Subcutaneous adipose tissue (tissue), 3 donors: ENCODE measurements around the genes KIAA0513, GSE1 and C16orf74.

DNA sequence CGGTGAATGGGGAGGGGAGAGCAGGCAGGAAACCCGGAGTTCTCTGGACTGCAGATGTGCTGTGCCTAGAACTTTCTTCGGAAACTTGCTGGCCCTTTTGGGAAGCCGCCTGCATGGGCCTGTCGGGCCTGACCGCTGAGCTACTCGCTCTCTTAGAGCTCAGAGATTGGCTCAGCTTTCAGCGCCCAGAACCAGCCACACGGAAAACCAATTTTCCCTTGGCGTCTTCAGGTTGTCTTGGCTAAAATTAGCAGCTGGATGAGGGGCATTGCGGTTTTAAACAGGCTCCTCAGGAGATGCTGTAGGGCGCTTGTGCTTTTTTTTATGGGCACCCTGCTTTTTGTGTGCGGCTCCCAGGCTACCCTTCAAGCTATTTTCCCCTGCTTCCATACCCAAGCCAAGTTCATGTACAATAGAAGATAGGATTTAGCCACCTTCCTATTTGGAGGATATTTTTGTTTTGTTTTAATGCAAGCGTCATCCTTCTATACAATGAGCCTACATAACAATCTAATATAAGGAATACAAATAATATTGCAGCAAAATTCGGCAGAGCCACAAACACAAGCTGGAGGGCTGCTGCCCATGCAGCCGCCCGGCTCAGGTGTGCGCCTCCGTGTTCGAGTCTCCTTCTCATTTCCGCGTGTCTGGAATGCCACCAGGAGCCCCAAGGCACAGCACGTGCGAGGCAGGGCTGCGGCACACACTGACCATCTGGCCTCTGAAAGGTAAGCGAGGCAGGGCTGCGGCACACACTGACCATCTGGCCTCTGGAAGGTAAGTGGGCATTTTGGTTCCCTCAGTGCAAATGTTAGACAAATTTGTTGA is 37.8 kb downstream of the ZDHHC7 start:
- PRO-cap = no peak
- RAMPAGE, long total RNA, 3 experiments = no peak in any of the 3 experiments

DNA sequence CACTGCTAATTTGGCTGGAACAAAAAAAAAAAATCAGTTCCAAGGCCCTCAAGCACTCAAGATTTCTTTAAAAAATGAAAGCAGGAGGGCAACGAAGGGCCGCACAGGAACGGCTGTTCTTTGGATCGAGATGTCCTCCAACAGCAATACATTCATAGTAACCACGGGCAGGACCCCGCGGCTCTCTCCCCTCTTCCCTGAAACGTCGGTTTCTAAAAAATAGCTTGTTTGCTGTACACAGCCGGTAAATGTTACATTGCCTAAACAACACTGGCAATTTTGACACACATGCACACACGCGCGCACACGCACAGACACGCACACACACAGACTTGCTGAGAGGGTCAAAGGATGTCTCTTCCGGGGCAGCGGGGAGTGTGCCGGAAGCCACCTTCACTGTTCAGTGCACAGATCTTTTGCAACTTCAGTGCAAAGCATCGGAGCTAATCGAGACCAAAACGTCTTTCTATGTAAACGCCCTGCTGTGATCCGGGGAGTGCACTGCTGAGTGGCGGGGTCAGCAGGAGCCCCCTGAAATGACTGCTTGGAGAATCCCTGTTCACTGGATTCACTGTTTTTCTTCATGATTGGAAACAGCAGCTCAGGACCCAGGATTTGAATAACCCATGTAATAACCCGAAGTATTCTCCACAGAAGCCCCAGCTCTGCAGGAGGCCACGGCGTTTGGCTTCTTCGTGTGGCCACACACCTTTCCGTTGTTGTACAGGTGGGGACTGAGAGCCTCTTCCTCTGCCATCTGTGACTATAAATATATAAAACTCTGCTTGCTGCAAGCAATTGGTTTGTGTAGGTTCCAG is 35.7 kb downstream of the ZDHHC7 start:
- PRO-cap = no peak
- RAMPAGE, long total RNA, 3 experiments = no peak in any of the 3 experiments

DNA sequence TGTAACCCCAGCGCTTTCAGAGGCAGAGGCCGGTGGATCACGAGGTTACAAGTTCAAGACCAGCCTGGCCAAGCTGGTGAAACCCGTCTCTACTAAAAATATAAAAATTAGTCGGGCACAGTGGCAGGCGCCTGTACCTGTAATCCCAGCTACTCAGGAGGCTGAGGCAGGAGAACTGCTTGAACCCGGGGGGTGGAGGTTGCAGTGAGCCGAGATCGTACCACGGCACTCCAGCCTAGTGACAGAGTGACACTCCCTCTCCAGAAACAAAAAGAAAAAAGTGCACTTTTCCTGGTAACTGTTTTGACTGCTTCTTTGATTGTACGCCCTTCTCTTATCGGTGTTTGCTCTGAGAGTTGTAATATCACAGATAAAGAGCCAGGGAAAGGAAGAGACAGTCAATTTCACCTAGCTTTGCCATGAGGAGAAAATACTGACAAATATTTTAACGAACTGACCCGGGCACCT is 19.1 kb downstream of the ZDHHC7 start:
- PRO-cap = no peak
- RAMPAGE, long total RNA, 3 experiments = no peak in any of the 3 experiments

DNA sequence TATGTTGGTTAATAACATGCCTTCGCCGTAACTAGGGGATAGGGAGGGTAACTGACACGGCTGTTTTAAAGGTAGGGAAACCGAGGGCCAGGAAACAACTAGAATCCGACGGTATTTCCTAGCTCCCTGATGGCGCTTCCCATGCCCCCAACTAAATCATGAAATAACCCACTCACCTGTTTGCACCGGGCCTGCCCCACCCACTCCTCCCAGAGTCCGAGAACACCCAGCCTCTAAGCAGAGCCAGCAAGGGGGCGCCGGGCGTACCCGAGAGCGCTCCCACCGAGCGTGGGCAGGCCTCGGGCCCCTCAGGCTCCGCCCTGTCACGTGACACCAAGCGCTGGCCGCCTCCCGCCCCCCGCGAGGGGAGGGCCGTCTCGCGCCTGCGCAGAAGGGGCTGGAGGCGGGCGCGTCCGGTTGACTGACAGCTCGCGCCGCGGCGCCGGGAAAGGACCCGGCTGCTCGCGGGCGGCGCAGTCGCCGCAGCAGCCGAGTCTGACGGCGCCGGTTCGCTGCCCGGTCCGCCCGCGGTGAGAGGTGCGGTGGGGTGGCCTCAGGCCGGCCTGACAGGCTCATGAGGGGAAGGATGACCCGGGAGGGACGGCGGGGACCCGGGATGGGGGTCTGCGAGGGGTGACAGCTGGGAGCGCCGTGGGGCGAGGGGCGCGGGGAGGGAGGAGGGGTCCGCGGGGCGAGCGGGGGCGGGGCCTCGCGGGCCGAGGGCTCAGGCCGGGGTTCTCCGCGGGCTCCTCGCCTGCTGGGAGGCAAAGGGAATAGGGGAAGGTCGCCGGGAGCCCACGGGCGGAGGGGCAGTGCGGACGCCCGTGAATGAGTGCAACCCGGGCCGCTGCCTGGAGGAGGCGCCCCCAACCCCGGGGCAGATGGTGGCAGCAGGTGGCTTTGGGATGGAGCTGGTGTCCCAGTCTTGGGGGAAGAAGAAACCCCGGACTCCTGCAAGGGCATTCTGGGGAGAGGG is at the start of gene KIAA0513:
KIAA0513 (plus strand) TSS at position 474 of the 976 bp plus-strand sequence.
- PRO-cap = bidirectional peak, plus-strand start at position 448 of the sequence, minus-strand start at position 310 of the sequence
- RAMPAGE, long total RNA, 3 experiments = start-site peak on the plus strand in 1 of 3 experiments, centred at position 480 of the sequence, 30 reads per replicate; start-site peak on the minus strand in 1 of 3 experiments, centred at position 293 of the sequence, 11 reads per replicate

GRCh38 chr16:85071493-85072030 is 40.7 kb downstream of the CIBAR2 start:
- PRO-cap = no peak
- RAMPAGE, long total RNA, 3 experiments = no peak in any of the 3 experiments

DNA sequence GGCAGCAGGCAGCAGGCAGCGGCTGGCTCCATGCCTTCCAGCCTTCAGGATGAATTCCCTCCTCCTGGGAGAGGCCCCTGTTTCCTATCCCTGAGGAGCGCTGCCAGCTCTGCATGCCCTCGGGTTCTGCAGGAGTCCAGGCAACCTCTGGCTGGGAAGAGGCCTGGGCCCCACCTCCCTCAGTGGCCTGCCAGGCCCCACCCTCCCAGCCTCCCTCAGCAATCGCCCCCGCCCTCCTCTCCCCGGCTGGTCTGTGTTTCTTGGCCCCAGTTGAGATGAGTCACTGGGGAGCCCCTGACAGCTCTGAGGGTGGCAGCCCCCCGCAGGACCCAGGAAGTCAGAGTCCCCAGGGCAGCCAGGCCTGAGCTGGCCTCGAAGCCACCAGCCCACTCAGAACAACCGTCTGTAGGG is 39.4 kb upstream of the CIBAR2 start:
- PRO-cap = no peak
- RAMPAGE, long total RNA, 3 experiments = no peak in any of the 3 experiments

DNA sequence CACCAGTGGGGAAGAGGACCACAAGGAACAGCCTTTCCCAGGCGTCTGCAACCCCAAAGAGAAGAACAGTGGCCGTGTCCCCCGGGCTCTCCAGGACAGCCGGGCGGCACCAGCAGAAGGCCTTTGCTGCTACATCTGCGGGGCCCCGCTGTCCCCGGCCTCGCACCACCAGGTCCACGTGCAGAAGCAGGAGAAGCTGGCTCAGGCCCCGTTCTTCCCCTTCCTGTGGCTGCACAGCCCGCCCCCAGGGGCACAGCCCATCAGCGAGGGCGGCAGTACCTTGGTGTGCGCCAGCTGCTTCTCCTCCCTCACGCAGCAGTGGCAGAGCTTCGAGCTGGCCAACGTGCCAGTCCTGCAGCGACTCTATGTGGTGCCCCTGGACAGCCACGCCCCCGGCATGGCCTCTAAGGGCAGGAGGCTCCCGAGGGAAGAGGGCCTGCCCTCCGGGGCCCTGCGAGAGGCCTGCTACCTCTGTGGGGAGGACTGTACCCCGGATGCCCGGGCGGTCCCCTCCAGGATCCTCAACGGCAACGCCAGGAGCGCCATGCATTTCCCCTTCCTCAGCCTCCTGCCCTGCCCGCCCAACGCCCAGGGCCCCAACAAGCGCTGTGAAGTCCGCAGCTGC is 58.3 kb upstream of the CIBAR2 start:
- PRO-cap = no peak
- RAMPAGE, long total RNA, 3 experiments = no peak in any of the 3 experiments

GRCh38 chr16:85311849-85312048 is 199.5 kb upstream of the CIBAR2 start:
- PRO-cap = no peak
- RAMPAGE, long total RNA, 3 experiments = no peak in any of the 3 experiments

DNA sequence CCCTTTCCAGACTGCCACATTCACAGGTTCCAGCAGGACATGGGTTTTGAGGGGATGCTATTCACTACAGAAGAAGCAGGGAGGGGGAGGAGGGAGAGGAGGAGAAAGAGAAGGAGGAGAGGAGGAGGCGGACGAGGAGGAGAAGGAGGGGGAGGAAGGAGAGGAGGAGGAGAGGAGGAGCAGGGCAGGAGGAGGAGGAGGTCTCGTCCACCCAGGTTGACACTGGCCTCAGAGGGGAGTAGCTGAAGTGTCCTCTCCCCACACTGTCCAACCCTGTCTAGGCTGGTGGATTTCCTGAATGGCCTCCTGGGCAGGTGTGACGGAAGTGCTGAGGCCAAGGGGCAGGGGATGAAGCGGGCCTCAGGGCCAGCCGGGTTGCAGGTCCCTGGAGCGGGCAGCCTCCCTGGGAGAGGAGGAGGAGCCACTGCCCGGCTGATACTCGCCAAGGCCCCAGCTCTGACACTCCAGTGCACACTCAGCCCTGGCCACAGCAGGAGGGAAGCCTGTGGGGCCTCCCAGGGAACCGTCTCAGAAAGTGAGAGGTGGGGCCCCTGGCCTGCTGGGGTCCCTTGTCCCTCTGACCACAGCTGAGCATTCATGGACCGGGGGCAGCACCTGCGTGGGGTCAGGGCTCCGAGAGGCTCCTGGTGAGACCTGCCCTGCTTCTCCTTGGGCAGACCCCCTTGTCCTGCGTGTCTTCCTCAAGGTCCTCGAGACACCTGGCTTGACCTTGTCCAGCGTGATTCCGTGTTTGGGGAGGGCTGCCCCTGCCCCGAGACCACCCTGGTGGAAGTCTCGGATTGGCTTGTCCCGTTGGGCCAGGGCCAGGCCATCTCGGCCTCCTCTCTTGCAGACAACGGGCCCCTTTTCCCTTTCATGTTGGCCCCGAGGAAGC is 200.6 kb upstream of the CIBAR2 start:
- PRO-cap = unidirectional peak, plus-strand start at position 467 of the sequence
- RAMPAGE, long total RNA, 3 experiments = no peak in any of the 3 experiments

- PRO-cap = no peak
- RAMPAGE, long total RNA, 3 experiments = no peak in any of the 3 experiments
These were observed 201.4 kb upstream of the CIBAR2 start for GRCh38 chr16:85313632-85314137.

DNA sequence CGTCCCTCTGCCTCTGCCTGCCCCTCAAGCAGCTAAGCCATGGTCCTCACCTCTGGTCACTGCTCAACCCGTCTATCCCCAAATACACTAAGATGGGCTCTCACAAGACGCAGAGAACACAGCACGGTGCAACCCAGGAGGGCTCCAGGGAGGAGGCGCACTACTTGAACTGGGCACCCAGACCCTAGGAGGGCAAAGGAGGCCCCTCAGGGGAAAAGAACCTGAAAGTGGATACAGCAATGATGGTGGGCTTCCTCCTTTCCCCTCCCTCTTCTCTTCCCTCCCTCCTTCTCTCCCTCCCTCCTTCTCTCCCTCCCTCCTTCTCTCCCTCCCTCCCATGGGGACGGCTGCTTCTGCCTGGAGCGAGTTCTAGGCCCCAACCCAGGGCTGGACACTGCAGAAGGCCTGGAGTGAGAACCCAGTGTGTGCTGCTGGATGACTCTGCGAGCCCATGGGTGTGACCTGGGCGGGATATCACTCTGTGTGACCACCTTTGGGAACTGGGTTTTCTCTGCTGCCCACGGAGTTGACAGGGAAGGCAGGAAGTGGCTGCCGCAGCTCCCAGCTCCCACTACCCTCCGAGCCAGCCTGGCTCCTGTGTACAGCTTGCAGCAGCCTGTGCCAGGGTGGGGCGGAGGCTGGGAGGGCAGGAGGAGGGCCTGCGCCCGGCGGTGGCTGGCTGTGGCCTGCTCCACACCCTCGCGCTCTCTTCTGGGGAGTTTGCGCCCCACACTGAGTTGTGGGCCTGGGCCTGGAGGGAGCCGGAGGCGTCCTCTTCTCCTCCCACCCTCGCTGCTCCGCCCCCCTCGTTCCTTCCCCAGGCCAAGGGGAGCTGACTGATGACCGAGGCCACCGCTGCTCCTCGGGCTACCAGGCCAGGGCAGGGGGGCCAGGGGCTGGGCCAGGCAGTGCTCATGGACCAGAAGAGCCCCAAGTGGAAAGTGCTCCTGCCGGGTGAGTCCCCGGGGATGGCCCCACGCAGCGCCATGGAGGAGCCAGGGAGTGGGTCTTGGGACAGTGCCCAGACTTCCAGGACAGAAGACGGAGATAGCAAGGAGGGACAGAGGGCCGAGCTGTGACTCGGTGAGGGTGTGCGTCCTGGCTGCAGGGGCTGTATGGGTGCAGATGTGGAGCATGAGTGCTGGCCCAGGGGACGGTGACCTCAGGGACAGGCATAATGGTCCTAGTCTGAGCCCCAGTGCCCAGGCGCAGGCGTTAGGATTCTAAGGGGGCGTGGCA is 242.4 kb upstream of the GSE1 start:
- PRO-cap = bidirectional peak, plus-strand start at position 737 of the sequence, minus-strand start at position 601 of the sequence
- RAMPAGE, long total RNA, 3 experiments = start-site peak on the plus strand in 2 of 3 experiments, centred at positions 710 to 837 of the sequence, 14 to 30 reads per replicate

GRCh38 chr16:85390506-85391310 is 222.4 kb upstream of the GSE1 start:
- PRO-cap = bidirectional peak, plus-strand start at chr16:85391131, minus-strand start at chr16:85390845
- RAMPAGE, long total RNA, 3 experiments = no peak in any of the 3 experiments

GRCh38 chr16:85391634-85392511 is 221.2 kb upstream of the GSE1 start:
- PRO-cap = no peak
- RAMPAGE, long total RNA, 3 experiments = no peak in any of the 3 experiments

DNA sequence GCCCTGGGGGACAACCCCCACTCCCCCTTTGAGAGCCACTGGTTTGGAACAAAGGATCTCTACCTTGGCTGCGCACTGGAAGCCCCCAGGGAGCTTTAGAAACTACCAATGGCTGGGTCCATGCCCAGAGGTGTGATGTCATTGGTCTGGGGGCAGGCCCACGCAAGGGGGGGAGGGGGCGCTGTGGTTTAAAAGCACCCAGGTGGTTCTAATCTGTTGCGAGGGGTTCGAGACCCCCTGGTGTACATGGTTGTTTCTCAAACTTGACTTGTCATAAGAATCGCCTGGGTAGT is 151.8 kb upstream of the GSE1 start:
- PRO-cap = no peak
- RAMPAGE, long total RNA, 3 experiments = no peak in any of the 3 experiments

DNA sequence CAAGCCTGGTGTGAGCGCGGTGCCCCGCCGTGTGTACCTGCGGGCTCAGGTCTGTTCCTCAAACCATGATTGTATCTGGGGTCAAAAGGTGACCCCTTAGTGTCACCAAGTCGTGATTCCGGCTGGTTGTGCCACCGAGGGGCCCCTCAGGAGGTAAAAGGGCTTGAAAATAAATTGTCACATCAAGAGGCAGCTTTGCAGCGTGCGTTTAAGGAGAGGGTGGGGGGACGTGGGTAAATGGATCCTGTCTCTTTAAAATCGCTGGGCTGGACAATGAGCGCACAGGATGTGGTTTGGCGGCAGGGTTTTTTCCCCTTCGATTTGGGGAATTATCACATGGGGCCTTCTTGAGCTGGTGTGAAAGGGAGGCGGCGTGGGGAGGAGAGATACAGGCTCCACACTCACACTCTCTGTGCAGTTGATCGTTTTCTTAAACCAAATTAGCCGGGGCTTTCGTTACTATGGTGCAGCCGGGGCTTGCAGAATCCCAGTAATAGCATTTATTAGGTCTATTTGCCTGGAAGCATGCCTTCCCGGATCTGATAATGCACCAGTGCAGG is 59.1 kb upstream of the GSE1 start:
- PRO-cap = unidirectional peak, plus-strand start at position 360 of the sequence
- RAMPAGE, long total RNA, 3 experiments = no peak in any of the 3 experiments

DNA sequence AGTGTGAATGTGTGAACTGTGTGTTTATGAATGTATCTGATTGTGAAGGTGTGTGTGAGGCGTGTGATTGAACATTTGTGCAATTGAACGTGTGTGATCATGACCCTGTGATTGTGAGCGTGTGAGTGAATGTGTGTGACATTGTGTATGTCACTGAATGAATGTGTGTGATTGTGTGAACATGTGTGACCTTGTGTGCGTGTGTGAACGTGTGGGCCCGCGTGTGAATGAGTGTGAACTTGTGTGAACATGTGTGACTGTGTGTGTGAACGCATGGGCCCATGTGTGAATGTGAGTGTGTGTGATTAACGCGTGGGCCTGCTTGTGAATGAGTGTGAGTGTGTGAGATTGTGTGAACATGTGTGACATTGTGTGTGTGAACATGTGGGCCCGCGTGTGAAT is 23.1 kb upstream of the GSE1 start:
- PRO-cap = no peak
- RAMPAGE, long total RNA, 3 experiments = no peak in any of the 3 experiments

- PRO-cap = bidirectional peak, plus-strand start at chr16:85613160, minus-strand start at chr16:85613115
- RAMPAGE, long total RNA, 3 experiments = no peak in any of the 3 experiments
These were observed at the start of gene GSE1 for GRCh38 chr16:85612553-85613672. GSE1 (plus strand) TSS chr16:85613322.

GRCh38 chr16:85653183-85654384 is 35.2 kb downstream of the GINS2 start:
- PRO-cap = no peak
- RAMPAGE, long total RNA, 3 experiments = no peak in any of the 3 experiments

DNA sequence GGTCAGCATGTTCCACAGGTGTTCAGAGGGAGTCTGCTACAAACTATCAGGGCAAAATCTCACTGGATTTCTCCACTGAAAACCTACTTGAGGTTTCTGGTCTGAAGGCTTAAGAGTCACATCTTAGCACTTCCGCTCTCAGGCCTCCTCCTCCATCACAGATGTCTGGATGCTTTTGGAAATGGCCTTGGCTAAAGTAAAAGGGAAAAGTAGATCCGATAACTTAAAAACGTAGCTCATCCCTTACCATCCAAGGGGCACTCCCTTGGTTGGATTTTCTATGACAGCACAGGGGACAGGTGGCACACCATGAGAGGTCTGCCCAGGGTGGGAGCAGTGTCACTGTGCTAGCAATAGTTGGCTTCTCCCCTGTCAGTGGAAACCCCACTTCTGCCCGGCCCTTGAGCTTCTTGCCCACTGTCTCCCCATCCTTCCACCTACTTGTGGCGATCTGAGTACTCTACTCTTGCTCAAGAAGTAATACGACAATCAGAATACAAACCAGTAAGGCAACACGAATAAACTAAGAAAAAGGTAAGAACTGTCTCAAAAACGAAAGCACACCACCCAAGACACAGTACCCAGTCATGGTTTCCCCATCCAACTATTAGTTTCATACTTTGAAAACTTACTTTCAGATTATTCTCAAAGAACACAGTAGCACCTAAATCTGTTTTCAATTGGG is 14.2 kb downstream of the GINS2 start:
- PRO-cap = no peak
- RAMPAGE, long total RNA, 3 experiments = no peak in any of the 3 experiments

- PRO-cap = unidirectional peak, minus-strand start at chr16:85751096
- RAMPAGE, long total RNA, 3 experiments = no peak in any of the 3 experiments
These were observed at the start of gene C16orf74 for GRCh38 chr16:85750784-85751550. C16orf74 (minus strand) TSS chr16:85751096.